Vermiform appendix (tissue), 1 donor: Measurements from ENCODE around the gene CEBPZ.

DNA sequence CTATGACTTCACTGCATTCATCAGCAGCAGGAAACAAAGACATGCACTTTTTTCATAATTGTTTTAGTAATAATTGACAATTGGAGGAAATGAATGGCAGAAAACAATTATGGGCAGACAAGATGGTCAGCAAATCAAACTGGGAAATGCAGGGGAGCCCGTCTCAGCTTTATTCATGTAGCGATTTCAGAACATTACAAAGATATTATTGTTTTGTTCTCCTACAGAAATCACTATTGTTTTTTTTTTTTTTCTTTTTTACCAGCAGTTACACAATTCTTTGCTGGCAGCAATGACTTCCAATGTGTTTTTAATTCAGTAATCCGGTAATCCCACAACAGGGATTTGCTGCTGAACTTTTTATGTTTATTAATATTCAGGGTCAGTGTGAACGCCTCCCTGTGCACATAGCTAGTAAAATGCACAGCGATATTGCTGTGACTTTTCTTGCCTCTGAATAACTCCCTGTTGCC, 33.8 kb upstream of the RASGRP3 start:
- PRO-cap, result no peak

DNA sequence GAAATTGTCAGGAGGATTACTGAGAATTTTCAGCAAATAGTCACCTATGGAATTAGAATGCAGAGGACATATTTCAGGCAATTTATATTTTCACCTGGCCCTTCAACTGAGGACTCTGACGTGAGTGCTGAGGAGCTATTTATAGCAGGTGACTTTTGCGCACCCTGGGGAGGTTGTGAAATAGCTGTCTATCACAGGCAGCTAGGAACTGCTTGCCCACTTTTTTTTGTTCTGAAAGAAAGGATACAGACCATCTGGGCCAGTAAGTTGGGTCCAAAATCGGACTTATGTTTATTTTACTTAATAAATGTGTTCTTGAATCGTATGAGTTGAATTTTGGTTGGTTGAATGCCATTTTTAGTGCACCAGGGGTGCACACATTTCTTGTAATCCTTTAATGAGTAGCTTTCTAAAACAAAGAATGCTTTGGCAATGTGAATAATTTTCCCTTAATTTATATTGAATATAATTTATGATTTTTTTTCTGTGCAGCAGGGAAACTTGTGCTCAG, 18.5 kb upstream of the RASGRP3 start:
- PRO-cap, result no peak

- PRO-cap, result bidirectional peak, plus-strand start at chr2:33477790, minus-strand start at chr2:33477700
Measured at GRCh38 chr2:33477283-33478095, 1.0 kb downstream of the RASGRP3 start.

DNA sequence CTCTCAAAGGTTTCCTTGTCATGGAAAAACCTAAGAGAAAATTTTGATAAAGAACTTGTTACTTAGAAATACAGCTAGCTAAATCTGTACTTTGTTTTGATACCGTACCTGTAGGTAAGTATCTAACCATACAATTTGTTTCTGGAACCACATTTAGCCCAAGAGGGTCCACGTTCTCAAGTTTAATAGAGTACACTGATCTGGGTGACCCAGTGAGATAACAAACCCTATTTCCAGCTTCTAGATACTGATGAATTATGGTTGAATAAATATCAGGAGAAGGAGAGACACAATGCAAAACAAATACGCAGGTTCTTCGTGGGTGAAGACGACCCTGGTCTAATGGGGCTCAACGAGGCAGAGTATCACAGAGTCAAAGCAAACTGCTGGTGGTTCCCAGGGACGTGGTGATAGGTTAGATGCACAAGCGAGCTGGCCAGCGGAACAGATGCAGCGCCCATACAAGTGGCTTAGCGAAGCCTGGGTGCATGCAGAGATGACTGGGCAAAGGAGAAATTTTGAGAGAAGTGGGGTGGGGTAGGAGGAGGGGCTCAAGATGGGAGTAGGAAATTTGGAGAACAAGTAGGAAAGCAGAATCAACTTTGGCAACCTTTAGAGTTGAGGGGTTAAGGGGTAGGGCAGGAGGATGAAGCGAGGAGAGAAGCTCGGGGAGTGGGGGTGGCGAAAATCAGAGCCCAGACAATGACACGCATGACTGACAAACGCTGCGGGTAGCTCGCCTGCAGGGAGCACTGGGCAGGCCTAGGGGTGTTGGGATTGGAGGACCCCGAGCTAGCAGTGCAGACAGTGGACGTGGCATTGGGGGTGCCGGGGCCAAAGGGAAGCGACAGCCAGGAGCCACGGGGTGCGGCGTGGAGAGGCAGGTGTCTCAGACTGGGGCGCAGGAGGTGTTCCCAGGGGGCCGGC, 633 bp downstream of the FAM98A start:
- PRO-cap, result no peak

- PRO-cap, result no peak
Measured at GRCh38 chr2:34254381-34255047, 655.4 kb upstream of the FAM98A start.

- PRO-cap, result no peak
Measured at GRCh38 chr2:36404248-36405005, 48.8 kb downstream of the CRIM1 start.

GRCh38 chr2:36448760-36449129, 93.2 kb downstream of the CRIM1 start:
- PRO-cap, result no peak

- PRO-cap, result no peak
Measured at GRCh38 chr2:36530581-36531487, 67.1 kb downstream of the FEZ2 start.

GRCh38 chr2:36561291-36562032, 36.5 kb downstream of the FEZ2 start:
- PRO-cap, result no peak

GRCh38 chr2:36699004-36699322, 2.5 kb downstream of the VIT start:
- PRO-cap, result no peak

DNA sequence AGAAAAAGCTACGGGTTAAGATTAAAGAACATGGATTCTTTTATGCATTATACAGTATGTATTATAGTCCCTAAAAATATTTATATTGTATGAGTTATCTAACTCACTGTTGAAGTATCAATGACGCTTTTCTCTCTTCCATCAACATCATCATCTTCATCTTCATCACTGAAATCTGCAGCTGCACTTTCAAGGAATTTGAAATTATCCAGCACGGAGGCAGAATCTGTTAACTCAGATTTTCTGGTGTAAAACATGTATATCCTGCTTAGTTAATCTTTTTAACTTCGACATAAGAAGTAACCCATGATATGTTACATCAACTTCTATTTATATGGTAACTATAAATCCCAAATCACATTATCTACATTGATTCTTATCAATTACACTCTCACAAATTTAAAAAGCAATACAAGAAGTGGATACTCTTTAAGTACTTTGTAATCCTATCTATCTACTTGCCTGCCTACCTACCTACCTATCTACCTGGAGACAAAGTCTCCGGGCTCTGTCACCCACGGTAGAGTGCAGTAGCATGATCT, 66.8 kb downstream of the STRN start:
- PRO-cap, result no peak

DNA sequence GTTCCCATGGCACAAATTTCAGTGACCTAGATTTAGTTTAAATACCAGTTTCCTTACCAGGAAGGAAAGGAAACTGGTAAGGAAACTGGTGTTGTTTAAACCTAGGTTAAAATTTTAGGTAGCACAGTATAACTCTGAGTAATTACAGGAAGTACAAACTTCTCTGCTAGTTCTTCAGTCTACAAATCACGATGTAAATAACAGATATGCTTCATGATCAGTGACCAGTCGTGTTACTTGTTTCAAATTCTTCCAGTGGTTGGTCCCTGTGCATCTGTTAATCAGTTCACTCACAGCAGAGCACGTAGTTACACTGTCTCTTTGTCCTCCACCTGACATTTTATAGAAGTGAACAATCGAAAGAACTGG, 7.2 kb downstream of the EIF2AK2 start:
- PRO-cap, result no peak

DNA sequence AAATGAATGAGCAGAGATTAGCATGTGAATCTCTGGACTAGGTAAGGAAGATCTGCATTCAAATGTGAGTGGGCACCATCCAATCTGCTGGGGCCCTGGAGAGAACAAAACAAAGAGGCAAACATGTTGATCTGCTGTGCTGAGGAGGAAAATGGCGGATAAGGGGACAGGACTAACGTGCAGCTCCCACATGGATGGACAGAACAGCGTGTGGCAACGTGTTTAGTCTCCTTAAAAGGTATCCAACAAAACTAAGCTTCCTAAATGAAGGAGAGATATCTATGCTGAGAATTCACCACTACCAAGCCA, 9.7 kb downstream of the CEBPZOS start:
- PRO-cap, result no peak

- PRO-cap, result bidirectional peak, plus-strand start at chr2:37231346, minus-strand start at chr2:37231372; bidirectional peak, plus-strand start at chr2:37231714, minus-strand start at chr2:37231567
Measured at GRCh38 chr2:37231026-37231852, at the start of gene CEBPZ. TSS of gene CEBPZ (minus strand) at chr2:37231596.

- PRO-cap, result no peak
Measured at GRCh38 chr2:37326356-37326695, 1.7 kb upstream of the PRKD3 start.

DNA sequence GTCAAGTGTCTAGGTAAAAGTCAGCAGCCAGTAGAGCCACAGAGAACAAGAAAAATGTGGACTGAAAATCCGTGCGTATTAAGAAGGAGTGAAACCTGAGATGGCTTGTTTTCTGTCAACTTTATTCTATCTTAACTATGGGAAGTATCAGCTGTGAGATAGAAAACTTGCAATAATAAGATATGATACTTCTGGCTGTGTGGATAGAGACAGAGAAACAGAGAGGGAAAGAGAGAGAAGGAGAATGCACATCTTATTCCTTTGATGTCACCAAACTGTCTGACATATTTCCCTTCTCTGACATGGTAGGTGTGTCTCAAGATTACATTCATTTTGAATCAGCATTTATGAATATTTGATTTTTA, 69.5 kb downstream of the CDC42EP3 start:
- PRO-cap, result no peak

- PRO-cap, result bidirectional peak, plus-strand start at chr2:37614427, minus-strand start at chr2:37614229
Measured at GRCh38 chr2:37614068-37614512, 57.4 kb downstream of the CDC42EP3 start.

DNA sequence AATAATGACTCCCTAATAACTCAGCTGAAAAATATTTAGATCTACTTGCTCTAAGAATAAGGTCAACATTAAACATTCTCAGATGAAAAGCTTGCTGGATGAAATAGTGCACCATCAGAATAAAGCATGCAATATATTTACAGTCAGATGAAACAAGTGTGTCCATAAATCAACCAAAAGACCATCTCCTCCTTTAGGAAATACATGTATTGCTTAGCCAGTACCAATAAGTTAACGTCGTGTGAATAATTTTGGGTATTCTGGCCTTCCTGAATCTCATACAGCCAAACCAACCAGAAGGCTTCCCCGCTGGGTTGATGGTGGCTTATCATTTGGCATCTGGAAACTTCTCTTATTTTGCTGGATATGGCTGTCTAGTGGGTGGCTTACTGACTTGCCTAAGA, 29.4 kb downstream of the CDC42EP3 start:
- PRO-cap, result no peak

- PRO-cap, result no peak
Measured at GRCh38 chr2:37654913-37655382, 16.5 kb downstream of the CDC42EP3 start.

GRCh38 chr2:37765992-37766227, 94.5 kb upstream of the CDC42EP3 start:
- PRO-cap, result no peak